ENCODE measurements around a stretch of chr12.

DNA sequence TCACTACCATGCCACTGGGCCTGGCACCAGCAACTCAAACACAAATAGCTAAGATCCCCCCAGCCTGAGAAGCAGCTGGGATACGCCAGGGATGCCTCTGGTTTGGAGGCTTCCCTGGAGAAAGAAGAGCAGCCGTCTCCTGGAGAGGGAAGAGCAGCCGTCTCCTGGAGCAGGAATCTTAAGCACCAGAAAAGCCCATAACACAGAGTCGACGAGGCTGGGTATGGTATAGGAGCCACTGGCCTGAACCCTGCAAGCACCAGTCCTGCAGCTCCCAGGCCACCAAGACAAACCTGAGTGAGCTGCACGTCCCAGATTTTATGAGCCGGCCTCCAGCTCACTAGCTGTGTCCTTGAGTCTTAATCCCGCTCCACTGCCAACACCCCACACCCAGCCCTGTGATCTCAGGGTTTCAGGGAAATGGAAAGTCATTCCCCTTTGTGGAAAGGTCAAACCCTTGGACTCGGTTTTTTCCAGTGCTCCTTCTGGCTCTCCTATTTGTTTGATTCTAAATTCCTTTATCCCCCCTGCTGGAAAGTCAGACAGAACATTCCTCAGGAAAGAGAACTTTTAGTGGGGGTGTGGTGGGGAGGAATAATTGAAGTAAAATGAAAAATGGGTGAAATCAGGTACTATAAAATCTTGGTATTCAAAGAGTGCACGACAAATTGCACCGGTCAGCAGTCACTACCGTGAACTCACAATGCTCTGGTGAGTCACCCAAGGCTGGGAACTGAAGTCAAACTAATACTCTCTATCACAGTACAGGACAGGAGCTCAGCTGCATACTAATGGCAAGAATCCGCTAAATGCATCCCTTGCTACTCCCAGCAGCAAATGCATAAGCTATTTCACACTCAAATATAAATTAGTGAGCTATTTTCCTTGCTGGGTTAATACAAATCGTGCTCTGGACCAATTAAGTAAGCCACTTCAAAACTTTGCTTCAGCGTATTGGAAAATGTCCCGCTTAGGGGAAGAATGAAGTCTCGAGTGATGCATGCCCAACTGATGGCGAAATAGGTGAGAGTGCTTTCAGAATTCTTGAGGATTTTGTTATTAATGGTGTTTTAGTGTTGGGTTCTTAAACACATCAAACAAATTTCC is 9.1 kb downstream of the PITPNM2 start:
- RRBS = no CpG with 5 or more reads among the region's 18 CpGs

- RRBS = no CpG with 5 or more reads among the region's 11 CpGs
Observed at GRCh38 chr12:123142723-123143591, 7.9 kb downstream of the PITPNM2 start.

DNA sequence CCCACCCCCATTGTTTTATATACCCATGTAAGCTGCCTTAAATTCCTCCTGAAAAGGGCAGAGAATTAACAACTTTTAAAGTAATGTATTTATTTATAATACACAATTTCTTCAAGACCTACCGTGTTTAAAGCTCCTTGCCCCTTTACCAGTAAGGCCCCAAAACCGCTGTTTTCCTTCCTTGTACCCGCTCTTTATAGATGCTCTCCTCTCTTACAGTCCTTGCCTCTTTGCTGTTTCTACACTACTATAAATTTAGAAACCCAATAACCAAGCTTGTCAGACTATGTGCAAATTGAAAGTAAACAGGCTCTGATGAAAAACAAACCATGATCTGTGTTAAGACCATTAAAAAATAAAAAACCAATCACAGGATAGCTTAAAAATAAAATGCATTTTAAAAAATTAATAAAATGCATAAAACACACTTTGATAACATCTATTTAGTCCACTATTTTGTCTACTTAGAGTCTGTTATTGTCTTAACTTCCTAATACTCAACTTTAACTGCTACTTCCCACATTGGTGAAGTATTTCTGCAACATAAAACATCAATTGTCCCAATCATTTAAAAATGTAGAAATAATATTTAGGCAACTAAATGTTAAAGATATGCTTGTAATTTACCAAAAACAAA is 3.8 kb downstream of the MPHOSPH9 start:
- RRBS = no CpG with 5 or more reads among the region's 3 CpGs

DNA sequence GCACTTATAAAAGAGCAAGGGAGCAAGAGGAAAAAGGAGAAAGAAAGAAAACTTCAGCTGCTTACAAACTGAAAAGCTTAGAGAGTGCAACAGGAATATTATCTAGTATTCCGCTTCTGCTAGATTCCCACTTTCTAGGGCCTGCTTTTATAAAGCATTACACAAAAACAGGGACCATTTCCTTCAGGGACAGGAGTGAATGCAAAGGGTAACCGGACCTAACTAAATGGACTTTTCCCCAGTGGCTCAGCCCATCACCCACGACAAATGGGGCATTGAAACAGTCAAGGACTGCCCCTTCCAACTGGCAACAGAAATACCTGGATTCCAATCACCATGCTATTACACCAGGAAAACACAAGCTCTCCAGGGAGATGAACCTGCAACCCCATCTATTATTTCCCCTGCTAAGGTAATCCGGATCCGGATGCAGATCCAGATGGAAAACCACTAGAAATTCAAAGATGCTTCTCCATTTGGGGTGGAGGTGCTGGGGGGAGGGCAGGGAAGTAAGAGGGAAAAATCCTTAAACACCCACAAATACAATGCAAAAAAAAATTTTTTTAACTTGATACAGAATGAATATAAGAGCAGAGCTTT is 1.0 kb downstream of the MPHOSPH9 start:
- RRBS = no CpG with 5 or more reads among the region's 5 CpGs

- RRBS = no CpG with 5 or more reads among the region's 9 CpGs
Observed at GRCh38 chr12:123243825-123244379, 10.7 kb downstream of the MTRFR start.

DNA sequence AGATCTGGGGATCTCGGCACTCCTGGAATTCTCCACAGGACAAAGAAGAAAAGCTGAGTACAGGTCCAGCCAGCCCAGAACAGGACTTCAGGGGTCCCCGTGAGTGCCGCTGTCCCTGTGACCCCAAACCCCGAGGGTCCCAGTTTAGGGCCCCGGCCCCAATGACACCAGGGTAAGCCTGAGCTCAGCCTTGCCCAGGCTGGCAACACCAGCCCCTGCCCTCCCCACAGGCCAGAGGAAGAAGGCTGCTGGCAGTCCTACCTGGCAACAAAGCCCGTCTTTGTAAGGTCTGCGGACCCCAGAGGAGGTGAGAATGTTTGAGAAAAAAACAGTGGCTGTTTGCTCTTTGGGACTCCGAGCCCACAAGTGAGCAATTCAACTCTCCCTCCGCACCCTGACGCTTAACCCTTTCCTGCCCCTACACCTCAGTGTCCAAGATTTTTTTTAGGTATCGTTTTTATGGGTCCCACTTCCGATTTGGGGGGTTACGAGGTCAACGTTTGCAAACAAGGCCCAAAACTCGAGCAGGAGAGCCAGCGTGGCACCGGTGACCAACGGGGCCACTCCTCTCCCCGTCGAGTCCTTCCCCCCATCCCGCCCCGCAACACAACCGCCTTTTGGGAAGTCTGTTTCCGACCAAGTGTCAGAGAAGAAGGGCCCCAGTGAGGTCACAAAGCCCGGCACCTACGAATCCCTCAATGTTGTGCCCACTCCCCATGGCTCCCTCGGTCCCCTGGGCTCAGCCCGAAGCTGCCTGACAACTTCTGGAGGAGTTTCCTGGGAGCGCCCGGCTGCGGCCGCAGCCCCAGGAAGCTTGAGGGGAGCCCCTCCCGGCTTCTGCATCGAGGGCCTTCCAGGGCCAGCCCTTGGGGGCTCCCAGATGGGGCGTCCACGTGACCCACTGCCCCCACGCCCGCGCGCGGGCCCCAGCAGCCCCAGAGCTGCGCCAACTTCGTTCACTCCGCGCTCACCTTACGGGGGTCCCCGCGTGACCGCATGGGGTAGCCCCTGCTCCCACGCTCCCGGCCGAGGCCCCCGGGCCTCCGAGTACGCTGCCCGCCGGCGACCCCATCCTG is 1.4 kb downstream of the CDK2AP1 start:
- RRBS = 2% methylated on average over 7 of the region's 58 CpGs

DNA sequence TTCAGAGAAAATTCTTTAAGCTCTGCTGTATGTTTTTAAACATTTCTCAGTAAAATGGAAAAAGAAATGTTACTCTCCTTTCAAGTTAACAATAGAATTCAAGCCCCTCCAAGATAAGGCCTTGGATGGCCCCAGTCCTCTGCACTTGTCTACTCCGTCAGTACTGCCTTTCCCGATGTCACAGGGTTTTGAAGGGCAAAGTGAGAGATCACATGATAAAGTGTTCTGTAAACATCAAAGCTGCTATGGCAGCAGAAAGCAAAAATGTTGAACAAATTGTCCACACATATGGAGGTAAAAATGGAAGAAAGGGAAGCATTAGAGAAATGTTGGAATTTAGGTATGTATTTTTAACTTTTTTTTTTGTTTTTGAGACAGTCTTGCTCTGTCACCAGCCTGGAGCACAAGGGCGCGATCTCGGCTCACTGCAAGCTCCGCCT is 33.5 kb upstream of the CDK2AP1 start:
- RRBS = no CpG with 5 or more reads among the region's 6 CpGs

- RRBS = no CpG with 5 or more reads among the region's 9 CpGs
Observed at GRCh38 chr12:123320073-123321067, 44.3 kb downstream of the SBNO1 start.

- RRBS = no CpG with 5 or more reads among the region's 8 CpGs
Observed at GRCh38 chr12:123391483-123392161, 7.7 kb downstream of the KMT5A start.

GRCh38 chr12:123423053-123423445 is 13.4 kb downstream of the RILPL2 start:
- RRBS = no CpG with 5 or more reads among the region's 8 CpGs

GRCh38 chr12:123449062-123449627 is 8.8 kb upstream of the SNRNP35 start:
- RRBS = no CpG with 5 or more reads among the region's 2 CpGs

DNA sequence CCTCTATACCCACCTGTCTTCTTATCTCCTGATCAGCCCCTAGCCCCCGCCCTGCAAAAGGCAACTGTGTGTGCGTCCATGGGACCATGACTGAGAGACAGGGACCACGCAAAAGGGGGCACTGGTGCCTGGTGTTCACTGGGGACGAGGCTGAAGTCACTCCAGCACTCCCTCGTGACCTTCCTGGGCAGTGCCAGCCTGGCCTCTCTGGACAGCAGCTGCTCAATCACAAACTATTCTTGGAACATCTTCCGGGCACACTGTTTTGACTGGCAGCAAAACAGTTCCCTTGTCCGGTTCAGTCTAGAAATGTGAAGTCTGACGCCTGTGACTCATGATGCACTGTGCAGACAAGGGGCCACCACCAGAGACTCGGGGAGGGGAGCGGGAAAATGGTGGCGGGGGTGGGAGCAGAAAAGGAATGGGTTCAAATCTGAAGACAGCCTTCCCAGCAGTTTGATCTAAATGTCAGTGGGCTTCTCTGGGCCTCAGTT is 20.8 kb downstream of the SNRNP35 start:
- RRBS = no CpG with 5 or more reads among the region's 11 CpGs

DNA sequence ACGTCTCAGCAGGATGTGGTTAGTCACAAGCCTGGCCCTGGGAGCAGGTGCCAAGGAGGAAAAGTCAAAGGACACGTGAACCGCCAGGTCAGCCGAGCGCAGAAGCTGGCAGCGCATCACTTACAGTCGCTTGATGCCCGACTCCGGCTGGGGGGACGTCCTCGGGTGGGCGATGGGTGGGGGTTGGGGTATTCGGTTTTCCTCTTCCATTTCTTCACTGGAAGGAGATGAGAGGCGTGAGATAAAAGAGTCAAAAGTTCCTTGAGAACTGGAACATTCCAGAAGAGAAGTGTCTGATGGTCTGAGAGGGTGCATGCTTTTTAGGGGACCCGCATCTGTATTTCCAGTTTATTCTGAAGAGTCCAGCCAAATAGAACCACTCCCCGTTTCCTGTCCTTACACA is 26.1 kb downstream of the SNRNP35 start:
- RRBS = no CpG with 5 or more reads among the region's 16 CpGs

GRCh38 chr12:123528689-123529348 is 4.7 kb downstream of the RILPL1 start:
- RRBS = 94% methylated on average over 3 of the region's 11 CpGs

DNA sequence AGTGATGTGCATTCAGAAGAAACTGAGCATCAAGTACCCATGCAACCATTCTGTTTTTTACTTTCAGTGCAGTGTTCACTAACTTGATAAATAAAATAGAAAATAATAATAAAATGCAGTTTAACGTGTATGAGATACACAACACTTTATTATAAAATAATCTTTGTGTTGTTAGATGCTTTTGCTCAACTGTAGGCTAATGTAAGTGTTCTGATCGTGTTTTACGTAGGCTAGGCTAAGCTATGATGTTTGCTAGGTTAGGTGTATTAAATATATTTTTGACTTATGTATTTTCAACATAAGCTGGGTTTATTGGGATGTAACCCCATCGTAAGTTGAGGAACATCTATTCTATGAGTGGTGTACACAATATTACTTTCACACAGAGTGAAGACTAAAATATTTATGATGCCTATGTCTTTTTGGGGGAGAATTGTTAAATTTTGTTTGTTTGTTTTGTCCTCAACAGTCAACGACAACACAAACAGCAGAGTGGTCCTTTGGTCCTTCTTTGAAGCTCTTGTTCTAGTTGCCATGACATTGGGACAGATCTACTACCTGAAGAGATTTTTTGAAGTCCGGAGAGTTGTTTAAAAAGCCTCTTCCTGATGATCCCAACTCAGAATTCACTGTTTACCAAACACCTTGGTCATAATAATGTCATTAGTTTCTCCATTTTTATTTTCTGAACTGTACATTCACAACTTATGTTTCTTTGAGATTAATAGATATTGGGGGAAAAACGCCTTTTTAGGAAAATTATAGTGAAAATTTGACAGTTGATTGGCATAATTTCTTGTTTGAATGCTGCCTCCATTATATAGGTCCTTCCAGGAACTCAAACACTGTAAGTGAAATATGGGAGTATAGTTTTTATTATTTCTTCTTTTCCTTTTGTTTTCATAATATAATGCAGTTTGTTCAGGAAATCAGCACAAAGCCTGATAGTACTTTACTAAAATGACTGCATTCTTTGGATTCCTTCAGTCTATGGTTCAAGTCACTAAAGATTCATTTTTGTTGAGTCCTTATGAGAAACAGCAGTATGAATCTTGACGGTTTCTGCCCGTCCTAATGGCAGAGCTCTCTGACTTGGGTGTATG is 5.4 kb upstream of the DDX55 start:
- RRBS = no CpG with 5 or more reads among the region's 9 CpGs

- RRBS = no CpG with 5 or more reads among the region's 9 CpGs
Observed at GRCh38 chr12:123597316-123598668, 4.1 kb upstream of the DDX55 start.

- RRBS = no CpG with 5 or more reads among the region's 8 CpGs
Observed at GRCh38 chr12:123619270-123619770, 14.2 kb downstream of the EIF2B1 start.

GRCh38 chr12:123713130-123714323 is 1.4 kb downstream of the ATP6V0A2 start:
- RRBS = no CpG with 5 or more reads among the region's 16 CpGs

GRCh38 chr12:123907859-123908324 is 64.7 kb downstream of the CCDC92 start:
- RRBS = 15% methylated on average over 1 of the region's 4 CpGs

DNA sequence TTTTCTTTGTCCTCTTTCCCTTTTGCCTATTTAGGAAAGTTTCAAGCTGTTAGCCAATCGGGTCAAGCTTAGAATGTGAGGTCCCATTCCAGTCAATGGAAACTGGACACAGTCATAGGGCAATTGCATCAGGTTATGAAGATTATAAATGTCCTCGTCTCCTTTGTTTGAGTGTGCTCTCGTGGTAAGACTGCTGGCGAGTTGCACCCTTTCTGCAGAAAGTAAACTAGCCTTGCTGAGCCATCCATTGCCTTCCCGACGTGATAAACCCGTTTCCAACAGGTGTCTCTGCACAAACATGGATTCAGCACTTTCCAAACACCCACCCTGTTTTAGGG is 30.9 kb downstream of the CCDC92 start:
- RRBS = no CpG with 5 or more reads among the region's 7 CpGs

All from foreskin fibroblast (primary cell).